Endodermal cell (in vitro differentiated cells): ENCODE measurements around a stretch of chr15.

DNA sequence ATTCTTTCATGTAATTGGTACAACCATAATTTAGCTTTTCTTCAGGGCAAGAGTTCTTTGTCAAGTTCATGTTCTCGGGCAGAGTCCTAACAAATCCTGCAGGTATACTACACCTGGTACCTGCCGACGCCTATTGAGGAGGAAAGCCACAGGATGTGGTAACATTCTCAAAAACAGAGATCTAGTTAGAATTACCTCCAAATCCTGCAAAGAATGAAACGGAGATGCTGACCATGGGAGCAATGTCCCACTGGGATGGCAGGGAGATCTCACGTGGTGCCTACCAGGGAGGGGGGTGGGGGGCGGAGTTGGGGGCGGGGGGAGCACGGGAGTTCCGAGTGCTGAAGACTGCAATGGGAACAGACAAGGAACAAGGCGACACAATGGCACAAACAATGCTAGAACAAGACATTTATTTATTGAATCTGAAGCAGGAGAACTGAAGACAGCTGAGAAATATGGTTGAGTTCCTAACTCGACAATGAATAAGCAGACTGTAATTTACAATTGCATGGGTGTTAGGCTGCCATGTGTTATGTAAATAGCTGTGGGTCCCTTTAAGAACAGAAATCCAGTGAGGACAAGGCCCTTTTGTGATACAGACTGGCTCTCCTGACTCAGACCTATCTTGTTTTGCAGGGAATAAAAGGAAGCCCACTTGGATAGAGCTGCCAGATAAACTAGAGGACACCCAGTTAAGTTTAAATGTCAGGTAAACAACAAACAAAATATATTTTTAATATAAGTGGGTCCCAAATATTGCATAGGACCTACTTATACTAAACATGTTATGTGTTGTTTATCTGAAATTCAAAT lies 91.1 kb downstream of the AQP9 start:
- PRO-cap = unidirectional peak, plus-strand start at position 353 of the sequence

- PRO-cap = no peak
Observed at GRCh38 chr15:58285180-58285878, 146.5 kb upstream of the LIPC start.

GRCh38 chr15:58431055-58431458 lies 734 bp upstream of the LIPC start:
- PRO-cap = no peak

DNA sequence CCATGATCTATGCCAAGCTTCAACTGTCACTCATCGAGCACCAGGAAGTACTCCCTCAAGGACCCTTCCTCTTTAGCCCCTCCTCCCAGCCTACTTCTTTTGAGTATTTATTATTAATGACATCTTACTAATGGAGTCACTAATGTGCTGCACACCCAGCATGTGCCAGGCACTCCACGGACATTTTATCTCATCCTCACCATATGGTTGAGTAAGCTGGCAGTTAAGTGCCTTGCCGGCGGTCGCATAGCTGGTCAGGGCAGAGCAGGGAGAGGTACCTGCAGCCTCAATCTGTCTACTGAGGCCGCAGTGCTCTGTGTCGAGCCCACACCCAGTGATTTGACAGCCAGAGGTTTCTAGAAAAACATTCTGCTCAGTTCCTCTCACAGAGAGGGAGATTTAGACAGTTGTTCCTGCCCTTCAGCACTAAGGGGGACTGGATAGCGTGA lies 2.5 kb downstream of the LIPC start:
- PRO-cap = no peak

DNA sequence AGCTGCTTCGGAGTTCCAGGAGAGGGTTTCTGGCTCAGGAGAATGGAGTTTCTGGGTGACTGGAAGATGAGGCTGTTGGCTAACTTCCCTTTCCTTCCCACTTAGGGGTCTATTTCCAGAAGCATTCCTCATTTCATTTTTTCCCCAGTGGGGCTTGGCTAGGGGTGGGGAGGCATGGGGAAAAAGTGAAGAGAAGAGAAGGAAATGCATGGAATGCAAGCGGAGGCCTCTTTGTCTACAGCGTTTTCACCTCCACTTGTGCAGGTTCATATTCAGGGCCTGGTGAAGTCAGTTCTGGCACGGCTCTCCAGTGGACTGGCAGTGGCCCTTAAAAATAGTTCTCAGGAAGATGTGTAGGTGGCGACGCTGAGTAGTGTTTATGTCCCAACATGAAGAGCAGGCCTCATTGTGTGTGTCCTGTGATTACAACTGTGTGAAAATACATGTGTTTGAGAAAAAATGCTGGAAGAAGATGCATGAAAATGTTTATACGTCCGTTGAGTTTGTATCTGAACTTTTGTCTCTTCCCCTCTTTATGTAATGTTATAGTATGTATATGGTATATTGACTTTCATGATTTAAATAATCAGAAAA lies 7.1 kb downstream of the LIPC start:
- PRO-cap = no peak

- PRO-cap = no peak
Observed at GRCh38 chr15:58477127-58477906, 45.5 kb downstream of the LIPC start.

GRCh38 chr15:59066506-59067249 lies 38.3 kb upstream of the CCNB2 start:
- PRO-cap = no peak

GRCh38 chr15:59295350-59295844 lies 77.3 kb downstream of the MYO1E start:
- PRO-cap = no peak

GRCh38 chr15:59315777-59316717 lies 56.6 kb downstream of the MYO1E start:
- PRO-cap = no peak

- PRO-cap = no peak
Observed at GRCh38 chr15:59456009-59456547, 18.1 kb downstream of the FAM81A start.

DNA sequence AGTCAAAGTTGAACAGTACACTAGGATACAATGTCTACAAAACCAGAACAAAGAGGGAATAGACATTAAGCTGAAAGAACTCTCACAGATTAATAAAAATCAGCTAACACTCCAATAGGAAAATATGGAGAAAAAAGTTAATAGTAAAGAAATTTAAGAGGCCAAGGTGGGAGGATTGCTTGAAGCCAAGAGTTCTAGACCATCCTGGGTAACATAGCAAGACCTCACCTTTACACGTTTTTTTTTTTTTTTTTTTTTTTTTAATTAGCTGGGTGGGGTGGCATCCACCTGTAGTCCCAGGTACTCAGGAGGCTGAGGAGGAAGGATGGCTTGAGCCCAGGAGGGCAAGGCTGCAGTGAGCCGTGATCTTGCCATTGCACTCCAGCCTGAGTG lies 18.4 kb upstream of the GCNT3 start:
- PRO-cap = no peak

- PRO-cap = no peak
Observed at GRCh38 chr15:59595290-59595901, 16.2 kb upstream of the GCNT3 start.

GRCh38 chr15:59674307-59674779 lies 14.8 kb downstream of the BNIP2 start:
- PRO-cap = no peak

- PRO-cap = bidirectional peak, plus-strand start at chr15:59689989, minus-strand start at chr15:59689937
Observed at GRCh38 chr15:59689713-59690465, 769 bp upstream of the BNIP2 start.

DNA sequence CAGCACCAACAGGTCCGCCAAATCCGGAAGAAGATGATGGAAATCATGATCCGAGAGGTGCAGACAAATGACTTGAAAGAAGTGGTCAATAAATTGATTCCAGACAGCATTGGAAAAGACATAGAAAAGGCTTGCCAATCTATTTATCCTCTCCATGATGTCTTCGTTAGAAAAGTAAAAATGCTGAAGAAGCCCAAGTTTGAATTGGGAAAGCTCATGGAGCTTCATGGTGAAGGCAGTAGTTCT lies 79.6 kb upstream of the BNIP2 start:
- PRO-cap = no peak

DNA sequence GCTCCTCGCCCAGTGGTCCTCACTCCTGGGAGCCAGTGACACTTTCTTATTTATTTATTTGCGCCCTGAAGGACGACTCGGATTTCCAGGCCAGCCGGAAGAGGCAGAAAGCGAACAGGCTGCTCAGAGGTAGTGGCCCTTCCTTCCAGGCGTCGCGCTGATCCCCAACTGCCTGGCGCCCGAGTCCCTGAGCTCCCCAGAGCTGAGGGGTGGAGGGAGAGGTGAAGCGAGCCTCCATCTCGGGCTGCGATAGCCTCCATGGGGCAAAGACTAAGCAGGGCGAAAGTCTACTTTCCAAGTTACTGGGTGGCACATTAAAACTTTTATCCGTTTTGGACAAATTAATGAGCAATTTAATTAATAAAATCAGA lies 9.9 kb upstream of the FOXB1 start:
- PRO-cap = unidirectional peak, minus-strand start at position 170 of the sequence

DNA sequence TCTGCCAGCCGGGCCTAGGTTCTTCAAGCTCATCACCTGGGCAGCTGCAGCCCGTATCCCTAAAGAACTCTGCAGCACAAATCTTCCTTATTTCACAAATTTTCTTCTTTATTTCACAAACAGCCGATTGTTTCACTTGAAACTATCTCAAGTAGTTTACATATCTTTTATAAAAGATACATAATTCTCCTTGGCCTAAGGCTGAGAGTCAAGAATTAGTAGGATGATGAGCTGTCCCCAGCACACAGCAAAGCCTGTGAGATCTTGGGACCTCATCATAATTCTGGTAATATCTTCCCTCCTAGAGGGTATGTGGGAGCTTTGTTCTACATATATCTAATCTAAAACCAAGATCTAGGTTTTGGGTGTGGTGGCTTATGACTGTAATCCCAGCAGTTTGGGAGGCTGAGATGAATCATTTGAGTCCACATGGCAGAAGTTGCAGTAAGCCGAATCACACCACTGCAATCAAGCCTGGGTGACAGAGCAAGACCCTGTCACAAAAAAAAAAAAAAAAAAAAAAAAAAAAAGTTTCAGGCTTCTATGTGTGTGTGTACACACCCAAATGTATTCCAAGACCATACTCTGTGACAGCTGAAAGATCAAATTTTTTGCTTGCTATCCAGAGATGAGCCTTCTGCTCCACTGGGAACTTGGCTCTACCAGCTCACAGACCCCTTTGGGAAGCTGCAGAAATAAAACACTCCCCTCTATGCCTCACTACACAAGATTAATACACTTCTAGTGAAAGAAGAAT lies 35.1 kb downstream of the ANXA2 start:
- PRO-cap = no peak

DNA sequence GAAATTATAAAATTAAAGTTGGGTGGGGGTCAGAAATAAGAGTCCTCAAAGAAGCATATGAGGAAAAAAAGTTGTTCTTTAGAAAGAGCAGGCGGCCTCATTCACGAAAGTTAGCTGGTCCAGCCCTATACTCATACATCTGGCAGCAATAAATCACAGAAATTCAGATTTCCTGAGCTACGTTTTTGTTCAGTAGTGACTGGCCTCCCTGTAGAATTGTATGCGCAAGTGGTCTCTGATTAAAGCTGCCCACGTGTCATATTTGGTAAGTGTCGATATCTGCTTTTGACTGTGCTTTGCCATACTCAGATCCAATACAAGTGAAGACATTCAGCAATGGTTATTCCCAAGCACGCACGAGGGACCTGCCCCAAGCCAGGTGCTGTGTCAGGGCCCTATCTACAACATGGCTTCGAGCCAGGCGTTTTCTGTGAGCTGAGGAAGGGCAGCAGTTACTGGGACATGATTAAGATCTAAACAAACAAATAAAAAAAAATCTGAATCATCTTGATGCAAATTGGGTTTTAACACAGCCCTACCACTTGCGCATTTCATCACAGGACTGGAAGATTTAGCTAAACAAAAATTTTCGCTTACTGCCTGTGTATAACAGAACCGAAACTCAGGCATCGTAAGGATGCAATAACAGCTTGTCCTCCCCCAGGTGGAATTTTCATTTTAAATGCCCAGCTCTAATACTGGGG lies 47.2 kb upstream of the ICE2 start:
- PRO-cap = no peak

GRCh38 chr15:60660587-60660927 lies 181.6 kb upstream of the ICE2 start:
- PRO-cap = no peak

GRCh38 chr15:60844931-60845385 lies 366.0 kb upstream of the ICE2 start:
- PRO-cap = no peak